ENCODE measurements around the genes CPNE6 and CMA1.

DNA sequence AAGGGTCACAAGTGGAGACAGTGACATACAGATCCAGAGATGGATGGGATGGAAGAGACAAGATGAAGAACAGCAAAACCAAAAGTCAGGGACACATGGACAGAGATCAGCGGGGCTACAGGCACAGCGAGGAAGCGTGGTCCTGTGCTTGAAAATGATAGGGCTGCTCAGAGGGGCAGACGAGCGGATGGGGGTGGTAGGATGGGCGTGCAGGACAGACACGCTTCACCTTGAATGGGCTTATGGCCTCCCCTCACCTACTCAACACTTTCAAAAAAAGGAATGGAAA lies 1.1 kb downstream of the ZFHX2 start:
- RRBS = no CpG with 5 or more reads among the region's 7 CpGs

GRCh38 chr14:23931762-23932134 lies 21.8 kb upstream of the DHRS4 start:
- RRBS = no CpG with 5 or more reads among the region's 6 CpGs

GRCh38 chr14:24071273-24071750 lies at the start of gene CPNE6:
Gene CPNE6, plus strand, starts transcription at chr14:24071562.
- RRBS = 27% methylated on average over 4 of the region's 14 CpGs

- RRBS = no CpG with 5 or more reads among the region's 4 CpGs
Measured at GRCh38 chr14:24108709-24109229, 5.8 kb upstream of the DCAF11 start.

GRCh38 chr14:24130867-24131739 lies 644 bp downstream of the FITM1 start:
- RRBS = no CpG with 5 or more reads among the region's 15 CpGs

- RRBS = 84% methylated on average over 3 of the region's 8 CpGs
Measured at GRCh38 chr14:24161886-24162515, 936 bp downstream of the IRF9 start.

DNA sequence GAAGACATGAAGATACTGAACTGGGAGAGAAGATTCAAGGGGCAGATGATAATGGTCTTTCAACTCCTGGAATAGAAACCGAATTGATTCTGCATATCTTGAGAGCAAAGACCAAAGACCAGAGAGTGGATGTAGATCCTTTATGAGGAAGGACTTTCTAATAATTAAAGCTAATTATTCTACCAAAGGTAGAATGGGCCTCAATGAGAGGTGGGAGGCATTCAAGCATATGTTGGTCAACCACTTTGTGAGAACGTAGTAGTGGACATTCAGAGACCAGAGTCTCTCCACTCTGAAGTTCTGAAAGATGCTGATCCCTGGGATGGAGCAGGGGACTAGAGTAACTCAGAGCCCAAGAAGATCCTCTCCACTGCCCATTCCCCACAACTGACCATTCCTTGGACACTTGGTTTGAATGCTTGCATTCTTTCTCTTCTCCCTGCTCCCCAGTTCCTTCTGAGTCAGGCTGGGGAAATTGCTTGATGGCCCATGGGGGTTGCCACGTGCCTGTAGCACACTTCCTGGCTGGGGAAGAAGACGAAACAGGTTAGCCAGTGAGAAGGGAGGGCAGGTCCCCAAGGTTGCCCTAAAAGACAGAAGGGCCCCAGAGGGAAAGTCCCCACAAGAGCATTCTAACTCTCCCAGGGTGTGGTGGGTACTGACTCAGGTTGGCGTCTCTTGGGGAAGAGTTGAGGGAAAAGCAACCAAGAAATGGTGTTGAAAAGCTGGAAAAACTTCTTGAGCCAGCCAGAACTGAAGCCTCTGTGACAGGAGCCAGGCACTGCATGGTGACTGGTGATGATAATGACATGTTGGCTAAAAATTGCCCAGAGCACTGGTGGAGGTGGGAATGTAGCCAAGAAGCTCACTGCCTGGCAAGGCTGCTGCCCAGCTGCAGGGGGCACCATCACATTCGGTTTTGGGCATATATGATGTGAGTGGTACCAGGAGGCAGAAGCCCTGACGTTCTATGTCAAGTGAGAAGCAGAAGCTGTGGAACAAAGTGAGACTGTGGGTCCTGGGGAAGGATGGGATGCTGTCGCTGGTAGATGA lies 7.8 kb upstream of the RABGGTA start:
- RRBS = no CpG with 5 or more reads among the region's 8 CpGs

- RRBS = no CpG with 5 or more reads among the region's 7 CpGs
Measured at GRCh38 chr14:24290417-24290982, 9.1 kb downstream of the DHRS1 start.

- RRBS = no CpG with 5 or more reads among the region's 7 CpGs
Measured at GRCh38 chr14:24297380-24298242, 2.0 kb downstream of the DHRS1 start.

GRCh38 chr14:24439423-24439813 lies 3.2 kb downstream of the SDR39U1 start:
- RRBS = no CpG with 5 or more reads among the region's 2 CpGs

DNA sequence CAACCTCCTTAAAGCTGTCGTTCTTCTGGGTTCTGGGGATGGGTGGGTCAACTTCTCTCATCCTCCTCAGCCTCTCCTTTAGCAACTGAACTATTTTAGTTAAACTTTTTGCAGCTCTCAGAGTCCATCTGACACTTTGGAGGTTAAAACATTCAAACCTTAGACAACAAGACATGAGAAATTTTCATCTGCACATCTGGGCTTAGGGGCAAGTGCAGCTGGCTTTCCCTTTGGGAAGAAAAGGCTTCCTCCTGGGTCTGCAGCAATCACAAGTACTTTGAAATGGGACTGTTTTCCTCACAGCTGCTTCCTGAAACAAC lies 16.0 kb upstream of the SDR39U1 start:
- RRBS = no CpG with 5 or more reads among the region's 1 CpG

- RRBS = no CpG with 5 or more reads among the region's 1 CpG
Measured at GRCh38 chr14:24508195-24508448, at the start of gene CMA1. Gene CMA1, minus strand, starts transcription at chr14:24508265.

GRCh38 chr14:24680598-24680918 lies 46.6 kb upstream of the GZMB start:
- RRBS = no CpG with 5 or more reads among the region's 3 CpGs

- RRBS = no CpG with 5 or more reads among the region's 2 CpGs
Measured at GRCh38 chr14:24880053-24880419, 169.9 kb downstream of the STXBP6 start.

DNA sequence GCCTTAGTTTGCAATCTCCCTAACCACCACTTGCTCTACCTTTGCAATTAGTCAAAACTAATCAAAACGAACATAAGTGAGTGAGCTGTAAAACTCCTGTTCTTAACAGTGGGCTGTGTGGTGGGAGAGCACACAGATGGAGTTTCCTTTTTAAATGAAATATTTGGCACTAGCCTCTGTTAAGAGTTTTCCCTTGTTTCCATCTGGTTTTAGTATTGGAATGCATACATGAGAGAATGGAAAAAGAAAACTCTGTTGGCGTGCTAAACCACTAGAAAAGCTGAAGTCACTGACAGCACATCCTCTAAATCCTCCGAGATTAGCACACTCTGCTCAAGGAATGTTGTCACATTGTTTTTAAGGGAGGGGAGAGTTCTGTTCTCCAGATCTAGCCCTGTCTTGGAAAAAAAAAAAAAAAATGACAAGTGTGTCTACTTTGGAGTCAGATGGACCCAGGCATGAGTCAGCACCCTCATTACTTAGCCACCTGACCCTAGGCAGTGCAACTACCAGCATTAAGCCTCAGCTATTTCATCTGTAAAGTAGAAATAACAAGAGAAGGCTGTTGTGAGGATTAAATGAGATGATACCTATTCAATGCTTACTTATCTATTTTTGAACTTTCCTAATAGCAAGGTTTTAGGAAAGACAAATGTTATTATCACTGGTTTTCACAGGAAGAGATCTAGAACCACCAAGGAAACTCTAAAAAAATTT lies 83.8 kb downstream of the STXBP6 start:
- RRBS = no CpG with 5 or more reads among the region's 3 CpGs

DNA sequence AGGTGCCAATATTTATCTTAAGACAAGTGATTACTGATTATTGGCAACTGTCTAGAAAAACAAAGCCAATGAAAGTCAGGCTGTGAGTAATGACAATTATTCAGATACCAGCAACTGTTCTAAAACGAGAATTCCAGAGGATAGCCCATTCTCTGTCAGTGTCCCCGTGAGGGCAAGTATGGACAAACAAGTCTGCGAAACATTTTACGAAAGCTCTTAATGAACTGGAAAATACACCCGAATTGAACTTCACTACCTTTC lies 75.8 kb downstream of the STXBP6 start:
- RRBS = no CpG with 5 or more reads among the region's 5 CpGs

DNA sequence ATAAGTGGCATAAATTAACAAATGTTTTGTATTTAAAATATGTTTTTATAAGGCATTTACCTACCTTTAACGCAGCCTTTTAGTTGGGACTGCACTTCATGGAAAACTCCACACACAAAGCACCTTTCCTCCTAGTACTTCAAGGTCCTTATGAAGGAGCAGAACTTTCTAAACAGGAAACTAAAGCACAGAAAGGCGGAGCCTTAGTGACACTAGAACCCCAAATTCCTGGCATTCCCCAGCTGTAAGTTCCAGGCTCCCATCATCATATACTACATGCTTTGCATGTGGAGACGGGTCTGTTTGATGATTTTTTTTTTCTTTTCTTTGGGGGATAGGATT lies 39.5 kb downstream of the STXBP6 start:
- RRBS = no CpG with 5 or more reads among the region's 3 CpGs

DNA sequence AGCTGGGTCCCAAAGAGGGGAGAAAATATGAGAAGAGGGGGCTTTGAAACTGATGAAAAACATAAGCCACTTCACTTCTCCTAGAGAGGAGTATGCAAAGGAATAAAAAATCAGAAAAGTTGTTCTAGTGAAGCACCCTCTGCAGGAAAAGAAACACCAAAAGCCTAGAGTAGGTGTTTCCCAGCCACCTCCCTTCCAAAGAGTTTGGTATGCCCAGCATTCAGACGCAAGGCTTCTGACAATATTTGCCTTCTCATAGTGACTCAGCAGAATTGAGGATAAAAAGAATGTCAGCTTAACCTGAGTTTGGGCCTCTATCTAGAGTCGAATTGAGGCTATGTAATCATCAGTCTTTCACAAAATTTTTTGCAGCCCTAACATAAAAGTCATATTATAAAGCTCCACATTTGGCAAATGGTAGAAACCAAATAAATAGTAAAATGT lies 316.3 kb downstream of the NOVA1 start:
- RRBS = no CpG with 5 or more reads among the region's 2 CpGs

DNA sequence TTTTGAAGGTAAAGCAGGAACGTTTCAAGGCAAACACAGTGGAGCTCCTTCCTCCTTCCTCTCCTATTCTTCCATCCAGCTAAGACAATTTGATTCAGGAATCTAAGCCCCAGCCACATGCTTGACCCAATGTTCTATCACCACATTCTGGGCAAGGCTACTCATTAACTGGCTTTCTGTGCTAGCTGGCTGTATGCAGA lies 266.9 kb downstream of the NOVA1 start:
- RRBS = no CpG with 5 or more reads among the region's 1 CpG

DNA sequence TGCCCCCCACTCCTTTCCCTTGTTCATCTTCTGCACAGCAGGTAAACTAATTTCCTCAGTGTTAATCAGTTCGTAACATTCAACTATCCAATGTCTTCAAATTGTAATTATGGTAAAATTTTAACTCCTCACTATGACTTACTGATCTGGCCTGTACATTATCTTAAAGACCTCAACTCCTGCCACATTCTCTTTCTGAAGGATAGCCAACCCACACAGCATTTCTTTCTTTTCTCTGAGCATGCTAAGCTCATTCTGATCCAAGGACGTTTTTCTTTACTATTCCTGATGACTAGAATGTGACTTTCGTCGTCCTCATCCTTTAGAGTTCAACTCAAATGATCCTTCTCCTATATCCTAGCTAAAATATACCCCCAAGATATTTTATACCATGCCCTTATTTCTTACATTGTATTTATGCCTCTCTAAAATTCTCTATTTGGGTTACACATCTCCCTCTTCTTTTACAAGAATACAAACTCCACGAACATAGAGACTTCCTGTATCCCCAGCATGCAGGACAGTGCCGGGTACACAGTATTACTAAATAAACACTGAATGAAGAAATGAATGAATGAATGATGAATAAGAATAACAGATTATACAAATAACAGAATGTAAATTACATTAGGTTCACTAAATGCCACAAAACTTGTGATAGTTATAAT lies 59.0 kb downstream of the NOVA1 start:
- RRBS = no CpG with 5 or more reads among the region's 6 CpGs

Data from Ishikawa (cell line).